Calu3 (cell line): ENCODE measurements around a stretch of chr6.

DNA sequence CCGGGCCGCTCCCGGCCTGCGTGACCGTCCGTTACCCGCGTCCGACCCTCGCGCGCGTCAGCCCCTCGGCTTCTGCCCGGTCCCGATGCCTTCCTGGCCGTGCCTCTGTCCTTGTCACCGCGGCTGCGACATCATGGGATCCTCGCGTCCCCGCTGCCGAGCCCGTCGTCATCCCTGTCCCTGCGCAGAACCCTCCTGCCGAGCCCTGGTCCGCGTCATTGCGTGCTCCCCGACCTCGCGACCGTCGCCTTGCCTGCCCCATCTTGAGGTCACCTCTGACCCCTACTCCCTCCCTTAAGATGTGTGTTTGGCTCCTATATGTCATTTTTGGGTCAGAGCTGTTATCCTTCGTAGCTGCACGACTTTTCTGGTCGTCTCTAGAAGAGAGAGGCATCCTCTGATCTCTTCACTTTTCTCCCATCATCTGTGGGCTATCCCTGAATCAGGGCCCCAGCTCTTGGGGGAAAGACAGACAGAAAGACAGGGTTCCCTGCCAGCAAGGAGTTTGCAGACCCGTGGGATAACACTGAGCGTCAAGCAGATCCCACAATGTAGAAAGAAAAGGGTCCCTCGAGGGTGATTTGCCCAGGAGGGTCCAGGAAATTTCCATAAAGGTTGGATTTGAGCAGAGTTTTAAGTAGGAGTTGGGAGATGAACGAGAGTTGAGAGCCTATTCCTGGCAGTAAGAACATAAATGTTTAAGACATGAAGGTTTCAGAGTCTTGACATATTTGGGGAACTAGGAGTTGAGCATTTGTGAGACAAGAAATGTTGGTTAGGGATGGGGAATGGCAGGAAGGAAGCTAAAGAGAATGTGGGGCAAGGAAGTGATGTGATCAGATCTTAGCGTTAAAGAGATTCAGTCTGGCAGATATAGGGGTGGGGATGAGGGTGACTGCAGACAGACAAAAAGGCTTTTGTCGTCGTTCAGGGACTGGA lies 587 bp downstream of the FAM120B start:
- PRO-cap: unidirectional peak, minus-strand start at position 271 of the sequence

- PRO-cap: no peak
These were observed 65.8 kb downstream of the FAM120B start for GRCh38 chr6:170372095-170373085.

DNA sequence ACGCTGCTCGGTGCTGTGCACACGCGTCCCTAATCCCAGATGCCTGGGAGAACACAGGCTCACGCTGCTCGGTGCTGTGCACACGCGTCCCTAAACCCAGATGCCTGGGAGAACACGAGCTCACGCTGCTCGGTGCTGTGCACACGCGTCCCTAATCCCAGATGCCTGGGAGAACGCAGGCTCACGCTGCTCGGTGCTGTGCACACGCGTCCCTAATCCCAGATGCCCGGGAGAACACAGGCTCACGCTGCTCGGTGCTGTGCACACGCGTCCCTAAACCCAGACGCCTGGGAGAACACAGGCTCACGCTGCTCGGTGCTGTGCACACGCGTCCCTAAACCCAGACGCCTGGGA lies 70.5 kb downstream of the FAM120B start:
- PRO-cap: no peak

DNA sequence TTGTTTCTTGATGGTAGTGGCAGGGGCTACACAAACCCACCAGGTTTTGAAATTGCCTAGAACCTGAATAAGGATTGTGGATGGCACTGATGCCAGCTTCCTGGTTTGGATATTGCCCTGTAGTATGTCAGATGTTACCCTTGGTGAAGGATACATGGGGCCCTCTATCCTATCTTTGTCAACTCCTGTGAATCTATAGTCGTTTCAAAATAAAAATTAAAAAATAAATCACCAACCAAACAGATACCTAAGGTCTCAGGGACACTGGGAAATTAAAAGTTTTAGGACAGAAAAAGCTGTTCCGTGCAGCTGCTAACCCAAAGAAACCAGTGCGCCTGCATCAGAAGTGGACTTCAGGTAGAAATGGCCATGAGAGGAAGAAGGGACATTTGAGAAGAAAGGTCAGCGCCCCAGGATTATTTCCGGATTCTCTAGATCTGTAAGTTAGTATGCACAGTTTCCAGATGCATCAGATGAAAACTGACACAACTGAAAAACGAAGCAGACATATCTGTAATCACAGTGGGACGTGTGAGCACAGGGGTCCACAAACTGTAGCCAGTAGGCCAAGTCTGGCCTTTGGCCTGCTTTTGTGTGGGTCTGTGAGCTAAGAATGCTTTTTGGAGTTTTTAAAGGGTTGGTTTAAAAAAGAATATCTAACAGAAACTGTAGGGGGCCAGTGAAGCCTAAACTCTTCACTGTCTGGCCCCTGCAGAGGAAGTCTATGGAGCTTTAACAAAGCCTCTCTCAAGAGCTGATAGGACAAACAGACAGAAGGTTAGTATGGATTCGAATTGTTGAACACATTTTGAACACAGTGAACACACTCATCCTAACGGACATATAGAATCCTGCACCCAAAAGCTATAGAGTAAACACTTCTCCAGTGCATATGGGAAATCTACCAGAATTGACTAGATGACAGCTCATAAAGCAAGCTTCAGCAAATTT lies 77.9 kb downstream of the FAM120B start:
- PRO-cap: no peak

GRCh38 chr6:170454859-170455185 lies 98.3 kb downstream of the PSMB1 start:
- PRO-cap: no peak